ENCODE results near the genes TMEM115 and MANF.

- PRO-cap, 5 experiments = no peak in any of the 5 experiments
- RAMPAGE, long total RNA, 2 experiments = no peak in any of the 2 experiments
- RRBS = no CpG with 5 or more reads among the region's 7 CpGs
Measured at GRCh38 chr3:50334267-50335167, 6.1 kb downstream of the RASSF1 start.

DNA sequence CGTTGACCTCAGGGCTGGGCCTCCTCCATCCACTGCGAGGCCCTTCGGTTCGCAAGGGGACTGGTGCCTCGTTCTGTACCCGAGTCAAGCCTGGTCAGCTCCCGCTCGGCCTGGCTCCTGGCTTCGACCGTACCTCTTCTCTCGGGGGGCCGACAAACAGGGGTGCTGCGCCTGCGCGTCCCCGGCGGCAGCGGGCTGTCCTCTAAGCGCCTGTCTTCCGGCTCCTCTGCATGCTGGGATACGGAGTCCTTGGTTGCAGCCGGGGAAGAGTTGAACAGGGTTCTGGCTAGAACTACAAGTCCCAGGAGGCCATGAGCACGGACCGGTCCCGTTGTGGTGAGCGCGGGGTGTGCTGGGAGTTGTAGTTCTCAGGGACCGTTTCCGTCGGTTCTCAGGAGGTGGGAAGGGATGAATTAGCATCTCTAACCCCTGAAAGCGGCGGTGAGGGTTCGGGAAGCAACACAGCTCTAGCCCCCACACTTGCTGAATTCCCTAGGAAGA, at the start of gene TMEM115:
TSS of gene TMEM115 (minus strand) at position 164 of the 501 bp plus-strand sequence.
- PRO-cap, 5 experiments = peak in 5 of 5 experiments; most common plus-strand start position 129 of the sequence (in 1); most common minus-strand start position 143 of the sequence (in 2)
- RAMPAGE, long total RNA, 2 experiments = start-site peak on the minus strand in 2 of 2 experiments, centred at positions 144 to 156 of the sequence, 890 to 1,448 reads per replicate
- RRBS = 4% methylated on average over 3 of the region's 33 CpGs

DNA sequence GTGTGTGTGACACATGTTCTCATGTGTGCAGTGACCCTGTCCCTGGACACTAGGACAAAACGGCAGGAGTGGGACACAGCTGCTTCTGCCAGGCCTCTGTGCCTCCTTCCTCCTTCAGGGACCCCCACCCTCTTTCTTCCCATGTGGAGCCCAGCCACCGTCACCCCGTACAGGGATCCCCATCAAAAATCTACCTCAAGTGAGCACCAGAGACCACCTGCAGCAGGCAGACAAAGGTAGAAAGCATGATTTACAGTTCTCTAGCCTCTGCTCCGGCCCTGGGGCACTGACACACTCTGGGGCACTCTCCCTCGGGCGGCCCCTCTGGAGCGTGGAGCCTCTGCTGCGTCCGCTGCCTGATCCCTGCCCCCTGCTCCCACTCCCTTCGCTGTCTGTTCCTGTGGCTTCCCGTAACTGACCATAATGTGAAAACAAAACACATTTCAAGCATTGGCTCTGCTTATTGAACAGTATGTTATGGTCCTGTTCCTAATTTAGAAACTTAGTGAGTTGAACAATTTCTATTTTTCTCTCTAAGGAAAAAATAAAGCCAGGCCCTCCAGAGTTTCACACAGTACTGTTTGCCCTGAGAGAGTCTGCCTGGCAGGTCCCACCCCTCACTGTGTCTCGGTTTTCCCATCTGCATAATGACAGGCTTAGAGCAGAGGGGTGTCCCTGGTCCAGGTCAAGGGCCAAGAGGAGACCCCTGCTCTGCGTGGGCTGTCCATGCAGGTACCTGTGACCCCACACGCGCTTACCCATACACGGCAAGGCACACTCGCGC, 23.0 kb upstream of the TMEM115 start:
- PRO-cap, 5 experiments = no peak in any of the 5 experiments
- RAMPAGE, long total RNA, 2 experiments = no peak in any of the 2 experiments
- RRBS = no CpG with 5 or more reads among the region's 18 CpGs

DNA sequence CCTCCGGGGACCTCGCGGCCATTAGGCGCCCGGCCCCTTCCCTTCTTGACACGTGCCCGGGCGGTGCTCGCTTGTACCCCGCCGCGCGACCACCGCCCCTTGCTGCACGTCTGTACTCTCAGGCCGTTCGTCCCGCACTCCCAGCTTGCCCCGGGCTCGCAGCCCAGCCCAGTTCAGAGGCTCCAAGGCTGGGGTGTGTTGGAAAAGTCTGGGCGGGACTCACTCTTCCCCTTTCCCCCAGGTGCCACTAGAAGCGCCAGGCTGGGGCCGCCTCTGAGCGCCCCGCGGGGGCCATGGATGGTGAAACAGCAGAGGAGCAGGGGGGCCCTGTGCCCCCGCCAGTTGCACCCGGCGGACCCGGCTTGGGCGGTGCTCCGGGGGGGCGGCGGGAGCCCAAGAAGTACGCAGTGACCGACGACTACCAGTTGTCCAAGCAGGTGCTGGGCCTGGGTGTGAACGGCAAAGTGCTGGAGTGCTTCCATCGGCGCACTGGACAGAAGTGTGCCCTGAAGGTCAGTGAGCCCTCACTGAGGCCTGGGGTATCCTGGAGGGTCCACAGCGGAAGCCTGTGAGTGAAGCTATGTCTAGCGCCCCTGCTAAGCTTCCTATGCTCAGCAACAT, 432 bp downstream of the MAPKAPK3 start:
- PRO-cap, 5 experiments = peak in 1 of 5 experiments; most common minus-strand start position 170 of the sequence (in 1)
- RAMPAGE, long total RNA, 2 experiments = no peak in any of the 2 experiments
- RRBS = 1% methylated on average over 12 of the region's 42 CpGs

DNA sequence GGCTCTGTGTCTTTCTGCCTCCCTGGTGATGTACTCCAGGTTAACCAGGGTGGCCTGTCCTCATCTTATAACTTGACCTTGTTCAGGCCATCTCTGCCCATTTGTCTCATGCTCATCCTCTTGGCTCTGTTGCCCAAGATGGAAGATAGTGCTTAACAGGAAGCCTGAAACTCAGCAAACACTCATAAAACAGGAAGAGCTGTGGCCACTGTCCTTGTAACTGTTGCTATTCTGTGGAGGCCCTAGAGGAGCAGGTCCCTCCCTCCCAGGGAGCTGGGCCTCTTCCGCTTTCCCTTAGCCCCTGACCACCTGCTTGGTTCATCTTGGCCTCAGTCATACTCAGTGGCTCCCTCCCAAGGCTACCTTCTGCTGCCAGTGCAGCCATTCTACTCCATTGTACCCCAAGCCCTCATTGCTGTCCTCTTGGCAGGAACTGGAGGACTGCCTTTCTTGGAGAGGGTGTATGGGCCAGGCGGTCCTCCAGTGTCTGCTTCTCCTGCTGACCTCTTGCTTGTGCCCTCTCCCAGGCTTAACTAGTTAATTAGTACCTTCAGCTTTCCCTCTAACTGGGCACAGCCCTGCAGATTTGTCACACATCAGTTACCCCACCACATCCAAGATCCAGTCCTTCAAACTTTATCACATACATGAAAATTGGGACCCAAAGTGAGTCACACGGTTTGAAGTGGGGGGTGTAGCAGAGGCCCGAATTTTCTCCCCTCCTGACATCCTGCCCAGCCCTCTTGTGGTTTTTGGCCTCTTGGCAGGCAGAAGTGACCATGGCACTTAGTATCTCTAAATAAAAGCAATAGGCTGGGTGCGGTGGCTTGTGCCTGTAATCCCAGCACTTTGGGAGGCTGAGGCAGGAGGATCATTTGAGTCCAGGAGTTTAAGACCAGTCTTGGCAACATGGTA, 3.7 kb downstream of the MAPKAPK3 start:
- PRO-cap, 5 experiments = no peak in any of the 5 experiments
- RAMPAGE, long total RNA, 2 experiments = no peak in any of the 2 experiments
- RRBS = no CpG with 5 or more reads among the region's 5 CpGs

- PRO-cap, 5 experiments = no peak in any of the 5 experiments
- RAMPAGE, long total RNA, 2 experiments = no peak in any of the 2 experiments
- RRBS = no CpG with 5 or more reads among the region's 17 CpGs
Measured at GRCh38 chr3:50978517-50978931, 303.8 kb downstream of the DOCK3 start.

GRCh38 chr3:51384454-51385187, 470 bp upstream of the MANF start:
- PRO-cap, 5 experiments = peak in 5 of 5 experiments; most common minus-strand start chr3:51385032 (in 3)
- RAMPAGE, long total RNA, 2 experiments = no peak in any of the 2 experiments
- RRBS = under 1% methylated on average over 5 of the region's 49 CpGs

GRCh38 chr3:51385188-51385682, at the start of gene MANF:
Gene MANF (plus strand): TSS chr3:51385291.
- PRO-cap, 5 experiments = peak in 5 of 5 experiments; most common plus-strand start chr3:51385261 (in 2)
- RAMPAGE, long total RNA, 2 experiments = start-site peak on the plus strand in 1 of 2 experiments, at chr3:51385286-51385345 at its widest, 1,501 reads per replicate
- RRBS = 2% methylated on average over 24 of the region's 54 CpGs

DNA sequence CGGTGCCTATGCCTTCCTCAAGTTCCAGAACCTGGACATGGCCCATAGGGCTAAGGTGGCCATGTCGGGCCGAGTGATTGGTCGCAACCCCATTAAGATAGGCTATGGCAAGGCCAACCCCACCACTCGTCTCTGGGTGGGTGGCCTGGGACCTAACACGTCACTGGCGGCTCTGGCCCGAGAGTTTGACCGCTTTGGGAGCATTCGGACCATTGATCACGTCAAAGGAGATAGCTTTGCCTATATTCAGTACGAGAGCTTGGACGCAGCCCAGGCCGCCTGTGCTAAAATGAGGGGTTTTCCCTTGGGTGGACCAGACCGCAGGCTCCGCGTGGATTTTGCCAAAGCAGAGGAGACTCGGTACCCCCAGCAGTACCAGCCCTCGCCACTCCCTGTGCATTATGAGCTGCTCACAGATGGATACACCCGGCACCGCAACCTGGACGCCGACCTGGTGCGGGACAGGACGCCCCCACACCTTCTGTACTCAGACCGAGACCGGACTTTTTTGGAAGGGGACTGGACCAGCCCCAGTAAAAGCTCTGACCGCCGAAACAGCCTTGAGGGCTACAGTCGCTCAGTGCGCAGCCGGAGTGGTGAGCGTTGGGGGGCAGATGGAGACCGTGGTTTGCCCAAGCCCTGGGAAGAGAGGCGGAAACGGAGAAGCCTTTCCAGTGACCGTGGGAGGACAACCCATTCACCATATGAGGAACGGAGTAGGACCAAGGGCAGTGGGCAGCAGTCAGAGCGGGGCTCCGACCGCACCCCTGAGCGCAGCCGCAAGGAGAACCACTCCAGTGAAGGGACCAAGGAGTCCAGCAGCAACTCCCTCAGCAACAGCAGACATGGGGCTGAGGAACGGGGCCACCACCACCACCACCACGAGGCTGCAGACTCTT, 1.7 kb downstream of the RBM15B start:
- PRO-cap, 5 experiments = no peak in any of the 5 experiments
- RAMPAGE, long total RNA, 2 experiments = no peak in any of the 2 experiments
- RRBS = 100% methylated on average over 11 of the region's 45 CpGs

- PRO-cap, 5 experiments = no peak in any of the 5 experiments
- RAMPAGE, long total RNA, 2 experiments = no peak in any of the 2 experiments
- RRBS = no CpG with 5 or more reads among the region's 12 CpGs
Measured at GRCh38 chr3:51403000-51403733, 12.1 kb downstream of the RBM15B start.

- PRO-cap, 5 experiments = no peak in any of the 5 experiments
- RAMPAGE, long total RNA, 2 experiments = no peak in any of the 2 experiments
- RRBS = no CpG with 5 or more reads among the region's 9 CpGs
Measured at GRCh38 chr3:51441423-51442059, 50.5 kb downstream of the RBM15B start.

GRCh38 chr3:51580290-51580779, 41.8 kb downstream of the RAD54L2 start:
- PRO-cap, 5 experiments = no peak in any of the 5 experiments
- RAMPAGE, long total RNA, 2 experiments = no peak in any of the 2 experiments
- RRBS = no CpG with 5 or more reads among the region's 2 CpGs

DNA sequence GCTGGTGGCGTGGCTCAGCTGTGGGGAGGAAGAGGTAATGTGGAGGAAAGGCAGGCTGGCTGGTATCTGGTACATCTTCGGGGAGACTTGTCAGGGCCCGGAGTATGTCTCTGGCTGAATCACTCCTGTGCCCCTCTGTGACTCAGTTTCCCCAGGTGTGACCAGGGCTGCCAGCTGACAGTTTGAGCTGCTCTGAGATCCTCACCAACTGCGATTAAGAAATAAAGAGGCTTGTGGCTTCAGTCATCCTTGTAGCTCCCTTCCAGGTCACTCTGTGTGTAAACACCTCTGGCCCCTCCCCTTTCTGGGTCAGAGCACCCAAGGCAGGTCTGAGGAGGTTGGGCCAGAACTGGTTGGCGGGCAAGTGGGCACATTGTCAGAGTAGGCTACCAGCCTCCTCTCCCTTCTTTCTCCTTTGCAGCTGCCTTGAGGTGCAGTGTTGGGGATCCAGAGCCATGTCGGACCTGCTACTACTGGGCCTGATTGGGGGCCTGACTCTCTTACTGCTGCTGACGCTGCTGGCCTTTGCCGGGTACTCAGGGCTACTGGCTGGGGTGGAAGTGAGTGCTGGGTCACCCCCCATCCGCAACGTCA, 2.9 kb downstream of the TEX264 start:
- PRO-cap, 5 experiments = no peak in any of the 5 experiments
- RAMPAGE, long total RNA, 2 experiments = no peak in any of the 2 experiments
- RRBS = no CpG with 5 or more reads among the region's 10 CpGs

DNA sequence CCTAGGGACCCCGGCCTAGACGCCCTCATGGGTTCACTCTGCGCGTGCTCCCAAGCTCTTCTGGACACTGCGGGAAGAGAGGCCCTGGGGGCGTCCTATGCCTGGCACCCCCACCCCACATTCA, 276 bp upstream of the DUSP7 start:
- PRO-cap, 5 experiments = no peak in any of the 5 experiments
- RAMPAGE, long total RNA, 2 experiments = no peak in any of the 2 experiments
- RRBS = 3% methylated on average over 1 of the region's 6 CpGs

DNA sequence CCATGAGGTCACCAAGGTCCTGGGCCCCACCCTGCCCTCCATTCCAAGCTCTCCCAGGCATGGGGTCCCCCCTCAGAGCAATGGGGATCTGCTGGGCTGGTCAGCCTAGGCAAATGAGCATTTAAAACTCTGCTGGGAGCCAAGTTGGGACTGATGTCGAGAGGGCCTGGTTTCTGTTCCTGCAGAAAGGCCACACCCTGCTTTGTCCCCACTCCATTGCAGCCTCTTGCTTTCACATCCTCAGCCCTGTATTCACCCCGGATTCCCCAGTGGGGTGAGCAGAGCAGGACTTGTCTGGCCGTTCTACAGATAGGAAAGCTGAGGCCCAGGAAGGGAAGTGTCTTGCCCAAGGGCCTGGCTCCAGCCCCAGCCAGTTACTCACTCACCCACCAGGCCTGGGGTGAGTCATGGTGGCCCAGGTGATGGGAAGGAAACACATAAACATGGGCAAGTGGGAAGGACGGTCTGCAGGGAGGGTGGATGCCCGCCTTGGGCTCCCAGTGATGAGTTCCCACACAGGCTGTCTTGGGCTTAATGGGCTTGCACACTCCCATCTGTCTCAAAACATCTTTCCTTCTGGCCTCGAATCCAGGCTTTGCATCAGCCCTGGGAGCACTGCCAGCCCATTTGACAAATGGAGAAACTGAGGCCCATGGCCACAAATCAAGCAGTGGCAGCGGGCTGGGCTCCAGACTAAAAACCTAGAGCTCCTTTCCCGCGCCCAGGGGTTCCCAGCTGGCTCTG, 6.2 kb upstream of the DUSP7 start:
- PRO-cap, 5 experiments = no peak in any of the 5 experiments
- RAMPAGE, long total RNA, 2 experiments = no peak in any of the 2 experiments
- RRBS = no CpG with 5 or more reads among the region's 9 CpGs

GRCh38 chr3:52205758-52206464, 8.0 kb downstream of the ALAS1 start:
- PRO-cap, 5 experiments = peak in 1 of 5 experiments; most common plus-strand start chr3:52206011 (in 1); most common minus-strand start chr3:52205883 (in 1)
- RAMPAGE, long total RNA, 2 experiments = no peak in any of the 2 experiments
- RRBS = no CpG with 5 or more reads among the region's 6 CpGs

- PRO-cap, 5 experiments = no peak in any of the 5 experiments
- RAMPAGE, long total RNA, 2 experiments = no peak in any of the 2 experiments
- RRBS = no CpG with 5 or more reads among the region's 4 CpGs
Measured at GRCh38 chr3:52237038-52237483, 1.9 kb downstream of the TWF2 start.

DNA sequence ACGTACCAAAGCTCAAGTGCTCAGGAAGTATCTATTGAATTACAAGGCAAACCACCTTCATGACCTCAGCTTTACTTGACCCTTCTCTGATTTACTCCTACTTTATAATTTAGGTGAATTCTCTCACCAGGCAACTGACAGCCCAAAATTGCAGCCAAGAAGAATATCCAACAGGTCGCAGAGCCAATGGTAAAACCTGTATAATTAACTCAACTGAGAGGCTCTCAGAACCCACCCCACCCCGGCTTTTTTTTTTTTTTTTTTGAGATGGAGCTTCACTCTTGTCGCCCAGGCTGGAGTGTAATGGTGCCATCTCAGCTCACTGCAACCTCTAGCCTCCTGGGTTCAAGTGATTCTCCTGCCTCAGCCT, 7.1 kb downstream of the PPM1M start:
- PRO-cap, 5 experiments = no peak in any of the 5 experiments
- RAMPAGE, long total RNA, 2 experiments = no peak in any of the 2 experiments
- RRBS = no CpG with 5 or more reads among the region's 4 CpGs

DNA sequence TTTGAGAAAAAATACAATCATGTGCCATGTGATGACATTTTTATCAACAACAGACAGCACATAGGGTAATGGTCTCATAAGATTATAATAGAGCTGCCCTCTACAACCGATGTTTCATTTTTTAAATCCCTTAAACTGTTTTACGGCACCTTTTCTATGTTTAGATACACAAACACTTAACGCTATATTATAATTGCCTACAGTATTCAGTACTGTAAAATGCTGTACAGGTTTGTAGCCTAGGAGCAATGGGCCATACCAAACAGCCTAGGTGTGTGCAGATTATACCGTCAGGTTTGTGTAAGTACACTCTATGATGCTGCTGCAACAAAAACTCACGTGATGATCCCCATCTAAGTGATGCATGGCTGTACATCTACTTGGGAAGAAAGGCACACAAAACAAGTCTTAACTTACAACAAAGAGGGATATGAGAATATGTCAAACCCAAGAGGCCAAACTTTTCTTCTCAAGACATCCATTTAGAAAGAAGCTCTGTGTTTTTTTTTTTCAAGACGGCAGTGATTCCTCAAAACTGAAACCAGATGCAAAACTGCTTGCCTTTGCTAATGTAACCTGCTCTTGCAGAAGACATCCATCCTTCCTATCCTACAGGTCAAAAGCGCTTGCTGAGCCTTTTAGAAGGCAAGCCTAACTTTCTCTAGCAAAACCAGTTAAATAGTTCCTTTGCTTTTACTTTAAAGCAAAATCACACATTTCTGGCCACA, 7.2 kb downstream of the WDR82 start:
- PRO-cap, 5 experiments = no peak in any of the 5 experiments
- RAMPAGE, long total RNA, 2 experiments = no peak in any of the 2 experiments
- RRBS = no CpG with 5 or more reads among the region's 7 CpGs

- PRO-cap, 5 experiments = no peak in any of the 5 experiments
- RAMPAGE, long total RNA, 2 experiments = no peak in any of the 2 experiments
- RRBS = no CpG with 5 or more reads among the region's 9 CpGs
Measured at GRCh38 chr3:52279706-52280537, 1.5 kb upstream of the WDR82 start.

Data from liver (tissue), 9 donors.